ENCODE data around the genes IL26, CPM and LYZ.

- PRO-cap: no peak
These were observed 11.6 kb downstream of the IRAK3 start for GRCh38 chr12:66200501-66201109.

- PRO-cap: no peak
These were observed 200.4 kb upstream of the CAND1 start for GRCh38 chr12:67068470-67069477.

DNA sequence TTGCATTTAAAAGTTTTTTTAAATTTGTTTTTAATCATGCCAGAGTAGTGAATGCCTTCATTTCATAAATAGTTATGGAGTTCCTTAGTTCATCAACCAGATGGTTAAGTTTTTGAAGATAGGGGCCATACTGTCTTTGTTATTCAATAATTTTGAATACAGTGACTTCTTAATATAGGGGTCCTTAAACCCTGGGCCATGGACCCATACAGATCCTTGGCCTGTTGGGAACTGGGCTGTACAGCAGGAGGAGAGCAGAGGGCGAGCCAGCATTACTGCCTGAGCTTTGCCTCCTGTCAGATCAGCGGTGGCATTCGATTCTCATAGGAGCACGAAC, 21.4 kb downstream of the CAND1 start:
- PRO-cap: no peak

- PRO-cap: no peak
These were observed 155.6 kb downstream of the CAND1 start for GRCh38 chr12:67424724-67425120.

DNA sequence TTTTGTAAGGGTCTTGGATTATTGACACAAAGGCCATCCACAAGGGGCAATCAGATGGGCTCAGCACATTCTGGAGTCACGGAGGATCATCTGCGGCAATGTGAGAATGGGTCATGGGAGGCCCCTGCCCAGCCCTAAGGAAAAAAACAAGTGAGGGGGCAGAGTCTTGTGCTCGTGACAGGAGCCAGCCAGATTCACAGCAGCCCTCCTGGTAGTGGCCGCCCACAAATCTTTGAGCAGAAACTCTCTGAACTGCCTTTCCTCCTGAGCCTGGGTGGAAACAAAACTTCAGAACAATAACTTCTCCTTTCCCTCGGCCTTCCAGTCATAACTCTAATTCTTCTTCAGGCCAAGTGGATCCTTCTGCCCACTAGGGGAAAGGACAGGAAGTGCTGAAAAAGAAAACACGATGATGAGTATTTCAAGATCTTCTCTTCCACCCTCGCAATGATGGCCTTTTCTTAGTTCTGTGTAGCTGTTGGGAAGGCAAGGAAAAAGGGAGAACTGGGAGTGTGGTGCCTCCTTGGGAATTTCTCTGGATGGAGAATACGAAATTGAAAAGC, 188.6 kb downstream of the CAND1 start:
- PRO-cap: no peak

- PRO-cap: no peak
These were observed 124.3 kb downstream of the DYRK2 start for GRCh38 chr12:67772595-67773399.

- PRO-cap: no peak
These were observed 16.1 kb upstream of the IFNG start for GRCh38 chr12:68175342-68176238.

- PRO-cap: no peak
These were observed at the start of gene IL26 for GRCh38 chr12:68225530-68226005. Gene IL26, minus strand, starts transcription at chr12:68225810.

DNA sequence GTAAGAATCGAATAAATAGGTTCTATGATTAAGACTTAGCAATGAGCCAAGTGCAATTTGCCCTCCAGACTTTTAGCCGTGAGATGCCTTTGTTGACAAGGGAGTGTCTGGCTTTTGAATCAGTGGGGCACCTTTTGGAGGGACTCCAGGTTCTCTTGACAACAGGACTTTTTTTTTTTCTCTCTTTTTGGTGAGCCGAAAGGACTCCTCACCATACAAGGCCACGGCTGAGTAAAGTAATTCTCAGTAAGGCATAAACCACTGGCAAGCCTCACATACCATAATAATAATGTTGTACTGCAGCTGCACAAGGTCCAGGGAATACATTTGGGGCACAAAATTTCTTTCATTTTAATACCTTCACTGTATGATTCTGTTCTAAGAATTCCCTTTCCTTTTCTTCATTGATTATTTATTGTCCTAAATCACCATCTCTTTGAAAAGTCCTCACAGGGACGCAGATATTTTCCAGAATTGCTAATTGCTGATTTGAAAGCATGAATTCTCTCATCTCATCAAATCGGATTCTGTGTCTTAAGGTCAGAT, 4.9 kb upstream of the MDM1 start:
- PRO-cap: no peak

DNA sequence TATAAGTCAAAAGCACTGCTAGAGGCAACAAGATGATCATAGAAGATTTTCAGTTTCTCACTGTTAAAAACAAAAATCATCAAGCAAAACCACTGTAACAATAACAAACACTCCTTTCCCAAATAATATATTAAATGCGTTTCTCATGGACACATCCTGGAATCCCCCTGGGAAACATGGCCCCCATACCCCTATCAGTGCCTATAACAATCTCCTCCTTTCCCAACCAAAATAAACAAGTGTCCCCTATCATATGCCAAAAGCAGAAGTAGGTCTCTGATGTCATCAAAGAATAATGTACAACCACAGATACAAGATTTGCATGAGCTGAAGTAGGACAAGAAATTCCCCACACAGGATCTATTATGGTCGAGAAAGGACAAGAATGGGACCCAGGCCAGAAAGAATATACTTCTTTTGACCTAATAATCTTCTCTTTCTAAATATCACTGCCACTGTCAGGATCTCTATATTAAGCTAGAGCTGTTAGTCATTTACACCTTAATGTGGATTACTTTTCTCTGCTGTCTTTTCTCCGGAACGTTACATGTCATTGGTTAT, 27.0 kb upstream of the MDM1 start:
- PRO-cap: no peak

DNA sequence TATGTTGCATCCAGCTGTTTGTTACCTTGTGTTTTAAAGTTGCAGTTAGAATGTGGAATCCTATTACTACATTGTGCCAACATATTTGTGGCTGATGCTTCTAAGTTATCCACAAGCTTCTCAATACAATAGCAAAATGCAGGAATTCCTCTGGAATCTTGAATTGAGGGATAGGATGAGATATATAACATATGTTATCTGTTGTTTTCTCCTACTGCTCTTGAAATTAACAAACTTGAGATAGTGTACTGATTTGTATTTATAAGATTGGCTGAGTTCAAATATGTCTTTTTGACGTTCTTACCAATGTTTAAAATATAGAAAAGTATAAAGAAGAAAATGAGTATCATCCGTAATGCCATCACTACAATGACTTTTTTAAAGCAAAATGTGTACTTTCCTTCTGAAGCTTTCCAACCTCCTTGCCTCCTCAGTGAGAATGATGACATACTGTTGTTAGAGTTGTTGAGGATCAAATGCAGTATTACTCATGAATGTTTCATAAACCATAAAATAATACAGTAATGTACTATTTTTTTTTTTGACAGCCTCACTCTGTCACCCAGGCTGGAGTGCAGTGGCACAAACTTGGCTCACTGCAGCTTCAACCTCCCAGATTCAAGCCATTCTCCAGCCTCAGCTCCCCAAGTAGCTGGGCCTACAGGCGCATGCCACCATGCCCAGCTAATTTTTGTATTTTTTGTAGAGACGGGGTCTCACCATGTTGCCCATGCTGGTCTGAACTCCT, 6.7 kb downstream of the RAP1B start:
- PRO-cap: no peak

DNA sequence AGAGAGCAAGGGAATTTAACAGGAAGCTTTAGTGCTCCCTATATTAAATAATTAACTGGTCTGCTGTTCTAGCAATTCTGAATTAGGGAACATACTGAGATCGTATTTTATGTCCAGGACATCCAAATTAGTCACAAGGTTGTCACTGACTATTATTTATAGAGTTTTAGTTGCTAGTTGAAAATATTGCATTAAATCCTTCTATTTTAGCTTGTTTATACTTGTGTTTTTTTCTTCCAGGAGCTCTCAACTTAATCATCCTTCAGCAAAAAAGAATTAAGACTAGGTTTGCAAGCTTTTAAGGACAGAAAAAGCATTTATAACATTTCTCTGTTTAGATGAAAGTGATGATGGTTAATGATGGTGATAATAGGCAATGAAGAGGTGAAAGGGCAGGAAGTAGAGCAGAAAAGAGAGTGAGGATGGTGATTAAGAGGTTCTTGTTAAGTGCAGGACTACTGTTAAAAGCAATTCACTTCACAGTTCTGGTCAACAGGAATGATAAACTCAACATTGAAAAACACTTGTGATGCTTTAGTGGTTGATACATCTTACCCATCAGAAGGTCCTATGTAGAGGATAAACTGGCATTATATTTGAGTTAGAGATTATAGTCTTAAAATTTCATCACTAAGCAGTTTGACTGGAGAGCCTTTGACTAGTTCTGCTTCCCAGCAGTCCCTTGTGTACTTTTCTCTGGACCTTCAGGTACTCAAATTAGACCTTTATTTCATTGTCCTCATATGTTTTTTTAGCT, 10.7 kb downstream of the RAP1B start:
- PRO-cap: no peak

DNA sequence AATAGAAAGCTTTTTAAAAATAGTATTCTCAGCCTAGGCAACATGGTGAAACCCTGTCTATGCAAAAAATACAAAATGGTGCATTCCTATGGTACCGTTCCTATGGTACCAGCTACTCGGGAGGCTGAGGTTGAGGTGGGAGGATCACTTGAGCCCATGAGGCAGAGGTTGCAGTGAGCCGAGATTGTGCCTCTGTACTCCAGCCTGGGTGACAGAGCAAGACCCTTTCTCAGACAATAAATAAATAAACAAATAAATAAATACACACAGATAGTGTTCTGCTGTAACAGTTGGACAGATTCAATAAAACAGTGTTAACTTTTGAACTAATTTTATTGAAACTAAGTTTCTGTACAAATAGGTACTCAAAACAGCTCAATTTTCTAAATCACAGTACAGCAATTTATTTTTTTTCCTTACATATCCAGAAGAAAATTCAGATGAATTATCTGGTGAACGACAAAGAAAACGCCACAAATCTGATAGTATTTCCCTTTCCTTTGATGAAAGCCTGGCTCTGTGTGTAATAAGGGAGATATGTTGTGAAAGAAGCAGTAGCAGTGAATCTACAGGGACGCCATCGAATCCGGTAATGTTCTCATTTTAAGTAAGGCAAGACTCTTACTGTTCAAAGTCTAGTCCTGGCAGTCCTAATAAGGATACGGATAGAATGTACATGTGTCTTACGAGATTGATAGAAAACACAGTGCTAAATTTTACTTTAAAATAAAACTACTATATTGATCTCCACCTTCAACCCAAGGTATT, 20.6 kb downstream of the MDM2 start:
- PRO-cap: no peak

DNA sequence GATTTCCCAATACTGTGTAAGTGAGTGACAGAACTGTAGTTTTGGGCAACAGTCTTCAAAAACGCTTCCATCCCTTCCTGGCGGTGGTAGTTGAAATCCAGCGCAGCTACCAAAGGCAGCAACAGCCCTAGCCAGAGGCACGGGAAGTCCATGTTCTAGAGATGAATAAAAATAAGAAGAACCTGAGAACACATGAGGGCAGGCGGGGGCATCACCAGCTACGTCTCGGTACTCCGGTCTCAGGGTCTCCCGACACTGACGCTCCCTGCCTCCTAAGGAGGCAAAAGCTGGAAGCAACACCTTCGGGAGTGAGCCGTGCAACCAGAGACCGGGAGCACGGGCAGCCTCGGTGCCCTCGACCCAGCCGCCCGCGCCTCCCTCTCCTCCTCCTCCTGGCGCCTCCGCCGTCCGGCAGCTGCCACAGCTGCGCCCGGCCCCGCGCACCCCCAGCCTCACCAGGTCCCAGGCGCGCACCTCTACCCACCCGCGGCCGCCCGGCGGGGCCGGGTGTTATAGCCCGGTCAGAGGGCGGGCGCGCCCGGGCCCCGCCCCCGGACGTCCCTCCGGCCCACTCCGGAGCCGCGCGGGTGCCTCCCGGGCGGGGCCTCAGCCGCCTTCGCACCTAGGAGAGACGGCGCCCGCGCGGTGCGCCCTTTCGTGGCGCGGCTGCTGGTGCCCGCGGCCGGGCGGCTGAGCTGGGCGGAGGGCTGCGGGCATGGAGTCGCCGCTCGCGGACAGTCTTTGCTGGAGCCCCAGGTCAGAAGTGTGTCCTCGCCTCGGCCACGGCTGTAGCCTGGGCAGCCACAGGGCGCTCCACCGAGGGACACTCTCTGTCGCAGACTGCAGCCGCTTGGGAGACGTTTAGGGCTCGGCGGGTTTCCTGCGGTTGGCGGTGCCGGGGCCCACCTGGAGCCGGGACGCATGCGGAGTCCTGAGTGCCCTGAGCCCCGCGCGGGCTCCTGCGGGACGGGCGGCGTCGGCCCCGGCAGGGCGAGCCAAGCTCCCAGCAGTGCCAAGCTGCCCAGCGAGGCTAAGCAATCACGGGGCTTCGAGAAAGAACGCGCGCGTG, at the start of gene CPM:
Gene CPM (minus strand): TSS at position 486 of the 1,069 bp plus-strand sequence.
- PRO-cap: no peak

GRCh38 chr12:68976498-68976915, 43.5 kb upstream of the CPM start:
- PRO-cap: no peak

- PRO-cap: no peak
These were observed 104.1 kb upstream of the CPM start for GRCh38 chr12:69036970-69037516.

DNA sequence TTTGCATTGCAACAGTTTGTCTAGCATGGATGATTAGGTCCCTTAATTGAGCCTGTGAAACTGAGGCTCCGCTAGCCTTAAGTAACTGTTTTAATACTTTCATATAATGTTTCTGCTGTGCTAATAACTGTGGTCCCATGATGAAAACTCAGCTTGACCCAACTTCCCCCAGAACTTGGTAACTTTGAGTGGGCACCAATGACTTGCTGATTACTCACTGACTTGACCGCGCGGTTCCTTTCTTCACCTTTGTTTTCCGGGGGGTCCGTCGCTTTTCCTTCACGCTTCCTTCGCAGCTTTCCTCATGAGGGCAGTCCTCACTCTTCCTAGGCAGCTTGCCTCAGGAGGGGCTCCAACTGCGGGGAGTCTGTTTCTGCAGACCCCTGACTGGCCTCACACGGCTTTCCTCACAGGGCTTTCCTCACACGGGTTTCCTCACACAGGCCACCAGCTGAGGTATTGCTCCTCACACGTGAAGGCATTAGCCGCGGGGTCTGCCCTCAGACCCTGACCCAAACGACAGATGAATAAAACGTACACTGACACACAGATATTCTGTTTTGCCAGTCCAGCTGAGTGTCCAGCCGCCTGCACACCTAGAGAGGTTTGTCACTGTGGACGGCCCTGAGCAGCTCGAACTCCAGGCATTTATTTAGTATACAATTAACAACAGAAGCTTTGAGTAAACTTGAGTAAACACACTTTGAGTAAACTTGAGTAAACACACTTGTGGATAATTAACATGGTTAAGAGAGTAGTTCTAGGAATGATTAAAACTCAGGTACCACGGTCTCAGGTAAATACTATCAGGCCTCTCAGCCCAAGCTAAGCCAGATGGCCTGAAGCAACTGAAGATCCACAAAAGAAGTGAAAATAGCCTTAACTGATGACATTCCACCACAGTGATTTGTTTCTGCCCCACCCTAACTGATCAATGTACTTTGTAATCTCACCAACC, 16.2 kb upstream of the LYZ start:
- PRO-cap: no peak

DNA sequence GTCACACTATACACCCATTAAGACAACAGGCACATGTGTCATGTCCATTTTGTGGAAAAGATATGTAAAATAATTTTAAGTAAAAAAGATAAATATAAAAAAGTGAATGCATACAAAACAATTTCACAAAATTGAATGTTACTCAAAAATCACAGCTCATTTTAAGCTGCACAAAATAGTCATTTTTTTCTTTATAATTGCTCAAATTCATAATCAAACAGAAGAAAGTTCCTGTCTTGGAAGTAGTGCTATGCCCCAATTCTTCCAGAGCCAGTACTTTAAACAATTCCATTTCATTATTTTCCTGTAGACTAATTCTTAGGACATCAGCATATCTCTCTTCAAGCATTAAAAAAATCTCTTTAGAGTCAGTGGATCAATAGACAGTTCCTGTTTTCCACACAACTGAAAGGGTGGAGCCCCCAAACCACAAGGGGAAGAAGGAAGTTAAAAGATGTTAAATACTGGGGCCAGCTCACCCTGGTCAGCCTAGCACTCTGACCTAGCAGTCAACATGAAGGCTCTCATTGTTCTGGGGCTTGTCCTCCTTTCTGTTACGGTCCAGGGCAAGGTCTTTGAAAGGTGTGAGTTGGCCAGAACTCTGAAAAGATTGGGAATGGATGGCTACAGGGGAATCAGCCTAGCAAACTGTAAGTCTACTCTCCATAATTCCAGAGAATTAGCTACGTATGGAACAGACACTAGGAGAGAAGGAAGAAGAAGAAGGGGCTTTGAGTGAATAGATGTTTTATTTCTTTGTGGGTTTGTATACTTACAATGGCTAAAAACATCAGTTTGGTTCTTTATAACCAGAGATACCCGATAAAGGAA, at the start of gene LYZ:
Gene LYZ (plus strand): TSS at position 487 of the 831 bp plus-strand sequence.
- PRO-cap: no peak

- PRO-cap: no peak
These were observed 53.9 kb upstream of the FRS2 start for GRCh38 chr12:69416287-69416742.

DNA sequence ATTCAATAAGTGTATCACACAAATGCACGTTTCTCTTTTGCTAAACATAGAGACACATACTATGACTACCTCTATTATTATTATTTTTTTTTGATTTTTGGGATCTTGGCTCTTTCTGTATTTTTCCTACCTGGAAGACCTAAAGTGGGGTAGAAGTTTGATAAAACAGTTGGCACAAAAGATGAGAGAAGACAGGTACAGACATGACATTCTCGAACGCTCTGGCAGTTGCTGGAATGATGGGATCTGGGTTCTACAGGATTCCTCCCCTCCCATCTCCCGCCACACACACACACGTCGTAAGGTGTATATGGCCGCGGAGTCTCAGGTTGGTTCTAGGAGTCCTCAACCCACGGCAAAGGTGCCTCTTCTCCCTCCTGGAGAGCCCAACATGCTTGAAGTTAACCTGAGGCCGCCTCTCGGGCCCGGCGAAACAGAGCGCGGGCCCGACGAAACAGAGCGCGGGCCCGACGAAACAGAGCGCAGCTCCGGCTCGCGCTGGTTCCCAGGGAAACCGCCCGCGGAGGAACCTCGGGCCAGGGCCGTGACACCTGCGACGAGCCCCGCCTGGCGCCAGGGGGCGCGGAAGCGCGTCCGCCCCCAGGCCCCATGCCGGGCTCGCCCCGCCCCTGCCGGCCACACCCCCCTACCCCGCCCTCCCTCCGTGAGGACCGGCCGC, 373 bp upstream of the RAB3IP start:
- PRO-cap: no peak